Hair follicular keratinocyte (primary cell): ENCODE data around the genes UGT1A10 and UGT1A9.

- RAMPAGE, long total RNA = no peak
Observed at GRCh38 chr2:233179754-233180529, 71.5 kb upstream of the ATG16L1 start.

DNA sequence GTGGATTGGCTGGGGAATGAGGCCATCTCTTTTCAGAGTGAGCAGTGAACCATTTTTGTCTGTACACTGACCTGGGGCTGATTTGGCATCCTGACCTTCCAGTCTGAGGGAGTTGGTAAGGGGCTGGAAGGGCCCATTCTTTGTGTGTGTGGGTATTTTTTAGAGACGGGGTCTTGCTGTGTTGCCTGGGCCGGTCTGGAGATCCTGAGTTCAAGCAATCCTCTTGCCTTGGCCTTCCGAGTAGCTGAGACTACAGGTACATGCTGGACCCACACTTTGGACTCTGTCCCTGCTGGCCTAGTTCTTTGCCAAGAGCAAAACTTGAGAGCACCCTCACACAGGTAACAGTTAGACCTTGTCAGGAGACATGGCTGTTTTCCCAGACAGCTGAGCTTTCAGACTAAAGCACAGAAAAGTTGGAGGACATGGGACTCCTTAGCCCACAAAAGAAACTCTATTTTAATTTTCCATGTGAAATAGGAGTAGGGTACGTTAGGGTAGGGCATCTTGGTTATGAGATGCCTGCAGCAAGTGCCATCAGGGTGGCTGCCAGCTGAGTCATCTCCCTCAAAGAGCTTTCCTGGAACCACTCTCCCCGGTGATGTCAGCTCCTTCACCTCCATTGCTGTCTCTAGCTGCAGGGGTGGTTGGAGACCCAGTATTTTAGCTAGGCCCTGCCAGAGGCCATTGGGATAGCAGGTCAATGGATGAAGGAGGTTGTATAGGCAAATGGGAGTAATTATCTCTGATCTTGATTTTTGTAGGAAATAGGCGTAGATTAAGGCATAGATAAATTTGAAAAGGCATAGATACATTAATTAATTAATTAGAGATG, 60.7 kb downstream of the DGKD start:
- RAMPAGE, long total RNA = no peak

DNA sequence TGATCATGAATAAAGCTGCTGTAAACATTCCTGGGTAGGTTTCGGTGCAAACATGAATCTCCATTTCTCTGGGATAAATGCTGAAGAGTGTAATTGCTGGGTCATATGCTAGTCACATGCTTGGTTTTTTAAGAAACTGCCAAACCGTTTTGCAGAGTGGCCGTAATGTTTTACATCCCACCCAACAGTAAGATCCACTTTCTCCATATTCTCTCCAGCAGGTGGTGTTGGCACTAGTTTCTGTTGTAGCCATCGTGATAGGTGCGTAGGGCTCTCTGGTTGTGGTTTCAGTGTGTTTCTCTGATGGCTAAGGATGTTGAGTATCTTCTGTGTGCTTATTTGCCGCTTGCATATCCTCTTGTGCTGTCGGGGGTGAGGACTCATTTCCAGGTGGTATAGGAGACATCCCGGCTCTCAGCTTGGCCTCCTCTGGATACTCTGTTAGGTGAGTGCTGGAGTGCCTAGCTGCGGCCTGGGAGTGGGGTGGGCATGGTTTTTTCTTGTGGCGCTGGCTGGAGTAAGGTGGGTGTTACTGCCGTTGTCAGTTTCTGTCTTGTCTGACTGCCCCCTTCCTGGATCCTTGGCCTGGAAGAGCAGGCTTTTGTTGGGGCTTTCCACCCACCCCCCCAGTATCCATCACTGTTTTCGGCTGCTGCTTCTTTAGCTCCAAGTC, 69.0 kb downstream of the DGKD start:
- RAMPAGE, long total RNA = no peak

DNA sequence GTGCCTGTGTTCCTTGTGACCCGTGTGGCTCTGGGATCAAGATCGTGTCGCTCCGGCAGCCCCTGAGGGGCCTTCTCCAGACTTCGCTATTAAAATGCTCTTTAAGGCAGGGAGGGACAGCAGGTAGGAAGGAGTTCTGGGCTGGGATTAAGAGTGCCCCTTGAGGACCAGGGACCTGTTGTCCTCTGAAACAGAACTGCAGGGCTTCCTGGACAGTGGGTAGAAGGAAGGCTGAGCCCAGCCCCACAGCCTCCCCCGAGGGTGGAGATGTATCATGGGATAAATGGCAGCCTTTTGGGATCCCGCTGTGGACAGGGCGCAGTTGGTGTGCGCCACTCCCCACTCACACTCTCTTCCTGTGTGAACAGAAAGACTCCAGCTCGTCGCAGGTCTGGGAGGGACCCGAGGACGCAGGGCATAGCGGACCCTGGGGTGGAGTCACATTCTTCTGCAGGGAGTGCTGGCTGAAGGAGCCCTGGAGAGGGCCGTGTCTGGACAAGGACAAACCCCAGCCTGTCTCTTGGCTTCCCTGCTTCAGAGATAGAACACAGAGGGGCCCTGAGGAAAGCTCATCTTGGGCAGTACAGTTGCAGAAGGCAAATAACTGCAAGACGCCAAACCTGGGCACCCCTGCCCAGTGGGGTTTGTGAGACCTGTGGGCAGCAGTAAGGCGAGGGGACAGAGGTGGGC, 102.1 kb downstream of the USP40 start:
- RAMPAGE, long total RNA = no peak

DNA sequence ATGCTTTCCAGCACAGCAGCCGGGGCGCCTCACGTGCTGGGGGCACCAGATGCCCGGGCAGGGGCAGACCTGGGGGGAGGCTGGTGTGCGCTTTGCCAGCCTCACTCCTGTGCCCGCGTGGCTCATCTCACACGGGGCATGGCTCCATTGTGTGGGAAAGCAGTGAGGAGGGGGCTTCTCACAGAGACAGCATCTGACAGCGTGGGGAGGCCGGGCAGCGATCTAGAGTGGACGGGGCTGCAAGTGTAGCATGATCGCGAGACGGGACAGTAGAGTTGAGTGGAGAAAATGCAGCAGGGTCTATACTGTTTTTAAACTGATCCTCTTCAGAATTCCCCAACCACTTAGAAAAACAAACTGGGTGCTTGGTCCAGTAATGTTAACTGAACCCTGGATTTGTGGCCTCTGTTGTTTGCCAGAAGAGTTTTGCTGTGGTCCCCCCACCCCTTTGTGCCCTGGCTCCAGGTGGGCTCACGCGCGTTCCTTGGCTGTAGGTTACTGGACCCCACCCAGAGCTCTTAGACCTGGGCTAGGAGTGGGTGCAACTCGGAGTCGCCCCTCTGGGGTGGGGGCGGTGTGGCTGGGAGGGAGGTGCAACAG, 93.0 kb downstream of the USP40 start:
- RAMPAGE, long total RNA = no peak

GRCh38 chr2:233485533-233486163, 80.9 kb downstream of the USP40 start:
- RAMPAGE, long total RNA = no peak

DNA sequence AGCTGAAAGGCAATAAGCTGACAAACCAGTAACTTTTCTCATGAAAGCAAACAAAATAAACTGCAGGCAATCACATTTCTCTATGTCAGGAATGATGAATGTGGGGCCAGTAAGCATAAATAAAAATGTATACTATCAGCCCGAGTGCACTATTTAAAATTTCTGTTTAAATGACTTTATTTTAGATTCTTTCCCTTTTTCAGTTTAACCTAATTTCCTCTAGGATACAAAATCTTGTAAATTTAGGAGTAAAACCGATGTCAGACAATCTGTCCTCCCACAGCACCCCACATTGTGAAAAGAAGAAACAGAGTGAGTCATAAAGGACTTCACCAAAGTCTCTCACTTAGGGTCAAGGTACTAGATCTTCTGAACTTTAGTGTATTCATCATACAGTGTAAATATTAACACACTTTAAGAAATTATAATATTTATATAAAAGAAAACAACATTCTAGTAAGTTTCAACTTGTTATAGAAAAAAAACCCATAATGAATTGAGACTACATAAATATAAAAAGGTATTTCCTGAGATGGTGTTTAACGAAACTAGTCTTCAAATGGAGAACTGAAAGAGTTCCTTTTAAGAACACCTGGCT, 46.5 kb downstream of the USP40 start:
- RAMPAGE, long total RNA = no peak

DNA sequence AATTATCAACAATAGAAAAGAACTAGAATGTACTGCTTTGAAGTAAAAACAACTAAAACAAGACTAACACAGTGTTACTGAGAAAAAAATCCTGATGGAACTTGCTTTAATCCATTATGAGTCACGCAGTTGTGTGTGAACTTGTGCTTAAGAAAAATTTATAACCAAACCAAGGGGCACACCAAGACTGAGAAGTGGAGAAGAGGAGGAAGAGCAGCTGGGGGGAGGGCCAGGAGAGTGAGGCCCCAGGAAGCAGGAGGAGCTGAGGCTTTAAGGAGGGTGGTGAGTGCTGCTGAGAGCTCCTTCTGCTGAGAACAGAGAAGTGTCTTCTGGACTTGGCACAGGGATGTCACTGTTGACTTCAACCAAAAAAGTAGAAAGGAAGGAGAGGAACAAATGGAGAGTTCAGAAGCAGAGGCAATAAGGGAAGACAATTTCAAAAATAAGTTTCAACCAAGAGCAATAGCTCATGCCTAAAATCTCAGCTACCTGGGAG, 9.1 kb downstream of the USP40 start:
- RAMPAGE, long total RNA = no peak

DNA sequence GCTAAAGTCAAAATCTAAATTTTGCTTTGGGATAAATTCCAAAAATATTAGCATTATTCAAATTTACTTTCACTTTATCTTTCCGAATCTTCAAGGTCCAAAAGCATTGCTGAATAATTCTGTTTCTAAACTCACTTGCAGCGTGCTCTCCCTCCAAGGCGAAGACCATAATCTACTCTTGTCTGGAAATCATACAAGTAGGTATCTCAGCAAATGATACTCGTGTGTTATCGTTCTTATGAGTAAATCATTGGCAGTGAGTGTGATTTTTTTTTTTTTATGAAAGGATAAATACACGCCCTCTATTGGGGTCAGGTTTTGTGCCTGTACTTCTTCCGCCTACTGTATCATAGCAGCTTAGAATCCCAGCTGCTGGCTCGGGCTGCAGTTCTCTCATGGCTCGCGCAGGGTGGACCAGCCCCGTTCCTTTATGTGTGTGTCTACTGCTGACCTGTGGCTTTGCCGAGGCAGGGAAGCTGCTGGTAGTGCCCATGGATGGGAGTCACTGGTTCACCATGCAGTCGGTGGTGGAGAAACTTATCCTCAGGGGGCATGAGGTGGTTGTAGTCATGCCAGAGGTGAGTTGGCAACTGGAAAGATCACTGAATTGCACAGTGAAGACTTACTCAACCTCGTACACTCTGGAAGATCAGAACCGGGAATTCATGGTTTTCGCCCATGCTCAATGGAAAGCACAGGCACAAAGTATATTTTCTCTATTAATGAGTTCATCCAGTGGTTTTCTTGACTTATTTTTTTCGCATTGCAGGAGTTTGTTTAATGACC, at the start of gene UGT1A10:
Gene UGT1A10 (plus strand): TSS at position 321 of the 786 bp plus-strand sequence.
- RAMPAGE, long total RNA = no peak

DNA sequence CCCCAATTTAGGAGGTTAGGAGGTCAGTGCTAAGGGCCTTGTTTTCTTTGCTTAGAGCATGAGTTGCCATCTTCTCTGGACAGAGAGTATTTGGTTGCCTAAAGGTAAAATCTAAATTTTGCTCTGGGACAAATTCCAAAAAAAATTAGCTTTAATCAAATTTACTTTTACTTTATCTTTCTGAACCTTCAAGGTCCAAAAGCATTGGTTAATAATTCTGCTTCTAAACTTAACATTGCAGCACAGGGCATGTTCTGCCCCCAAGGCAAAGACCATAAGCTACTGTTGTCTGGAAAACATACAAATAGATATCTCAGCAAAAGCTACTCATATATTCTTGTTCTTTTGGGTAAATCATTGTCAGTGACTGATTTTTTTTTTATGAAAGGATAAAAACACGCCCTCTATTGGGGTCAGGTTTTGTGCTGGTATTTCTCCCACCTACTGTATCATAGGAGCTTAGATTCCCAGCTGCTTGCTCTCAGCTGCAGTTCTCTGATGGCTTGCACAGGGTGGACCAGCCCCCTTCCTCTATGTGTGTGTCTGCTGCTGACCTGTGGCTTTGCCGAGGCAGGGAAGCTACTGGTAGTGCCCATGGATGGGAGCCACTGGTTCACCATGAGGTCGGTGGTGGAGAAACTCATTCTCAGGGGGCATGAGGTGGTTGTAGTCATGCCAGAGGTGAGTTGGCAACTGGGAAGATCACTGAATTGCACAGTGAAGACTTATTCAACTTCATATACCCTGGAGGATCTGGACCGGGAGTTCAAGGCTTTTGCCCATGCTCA, at the start of gene UGT1A9:
Gene UGT1A9 (plus strand): TSS at position 462 of the 788 bp plus-strand sequence.
- RAMPAGE, long total RNA = no peak

DNA sequence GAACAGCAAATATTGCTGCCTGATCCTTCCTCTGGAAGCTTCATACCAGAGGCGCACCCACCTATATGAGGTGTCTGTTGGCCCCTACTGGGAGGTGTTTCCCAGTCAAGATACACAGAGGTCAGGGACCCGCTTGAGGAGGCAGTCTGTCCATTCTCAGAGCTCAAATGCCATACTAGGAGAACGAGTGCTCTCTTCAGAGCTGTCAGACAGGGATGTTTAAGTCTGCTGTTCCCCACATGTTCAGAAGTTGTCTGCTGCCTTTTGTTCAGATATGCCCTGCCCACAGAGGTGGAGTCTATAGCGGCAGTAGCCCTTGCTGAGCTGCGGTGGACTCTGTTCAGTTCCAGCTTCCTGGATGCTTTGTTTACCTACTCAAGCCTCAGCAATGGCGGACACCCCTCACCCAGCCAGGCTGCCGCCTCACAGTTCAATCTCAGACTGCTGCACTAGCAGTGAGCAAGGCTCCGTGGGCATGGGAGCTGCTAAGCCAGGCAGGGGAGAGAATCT, 8.1 kb downstream of the UGT1A3 start:
- RAMPAGE, long total RNA = no peak

DNA sequence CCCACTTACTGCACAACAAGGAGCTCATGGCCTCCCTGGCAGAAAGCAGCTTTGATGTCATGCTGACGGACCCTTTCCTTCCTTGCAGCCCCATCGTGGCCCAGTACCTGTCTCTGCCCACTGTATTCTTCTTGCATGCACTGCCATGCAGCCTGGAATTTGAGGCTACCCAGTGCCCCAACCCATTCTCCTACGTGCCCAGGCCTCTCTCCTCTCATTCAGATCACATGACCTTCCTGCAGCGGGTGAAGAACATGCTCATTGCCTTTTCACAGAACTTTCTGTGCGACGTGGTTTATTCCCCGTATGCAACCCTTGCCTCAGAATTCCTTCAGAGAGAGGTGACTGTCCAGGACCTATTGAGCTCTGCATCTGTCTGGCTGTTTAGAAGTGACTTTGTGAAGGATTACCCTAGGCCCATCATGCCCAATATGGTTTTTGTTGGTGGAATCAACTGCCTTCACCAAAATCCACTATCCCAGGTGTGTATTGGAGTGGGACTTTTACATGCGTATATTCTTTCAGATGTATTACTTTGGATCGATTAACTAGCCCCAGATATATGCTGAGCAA, 686 bp downstream of the UGT1A1 start:
- RAMPAGE, long total RNA = no peak

DNA sequence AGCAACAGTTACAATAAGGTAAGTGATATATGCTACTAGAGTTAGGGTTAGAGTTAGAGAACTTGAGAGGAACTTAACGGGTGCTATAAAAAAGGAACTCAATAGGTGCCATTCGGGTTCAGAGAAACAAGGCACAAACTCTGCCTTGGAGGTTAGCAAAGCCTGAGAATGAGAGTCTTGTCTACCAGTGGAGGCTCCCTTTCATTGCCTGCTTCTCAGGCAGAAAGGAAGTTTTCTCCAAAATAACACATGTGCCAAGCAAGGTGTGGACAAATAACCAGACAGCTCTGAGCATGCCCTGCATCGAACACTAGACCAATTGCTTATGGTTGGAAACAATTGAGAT, 189.3 kb downstream of the ARL4C start:
- RAMPAGE, long total RNA = no peak

GRCh38 chr2:234366846-234367464, 129.9 kb downstream of the ARL4C start:
- RAMPAGE, long total RNA = no peak

GRCh38 chr2:234437377-234438894, 58.9 kb downstream of the ARL4C start:
- RAMPAGE, long total RNA = no peak

DNA sequence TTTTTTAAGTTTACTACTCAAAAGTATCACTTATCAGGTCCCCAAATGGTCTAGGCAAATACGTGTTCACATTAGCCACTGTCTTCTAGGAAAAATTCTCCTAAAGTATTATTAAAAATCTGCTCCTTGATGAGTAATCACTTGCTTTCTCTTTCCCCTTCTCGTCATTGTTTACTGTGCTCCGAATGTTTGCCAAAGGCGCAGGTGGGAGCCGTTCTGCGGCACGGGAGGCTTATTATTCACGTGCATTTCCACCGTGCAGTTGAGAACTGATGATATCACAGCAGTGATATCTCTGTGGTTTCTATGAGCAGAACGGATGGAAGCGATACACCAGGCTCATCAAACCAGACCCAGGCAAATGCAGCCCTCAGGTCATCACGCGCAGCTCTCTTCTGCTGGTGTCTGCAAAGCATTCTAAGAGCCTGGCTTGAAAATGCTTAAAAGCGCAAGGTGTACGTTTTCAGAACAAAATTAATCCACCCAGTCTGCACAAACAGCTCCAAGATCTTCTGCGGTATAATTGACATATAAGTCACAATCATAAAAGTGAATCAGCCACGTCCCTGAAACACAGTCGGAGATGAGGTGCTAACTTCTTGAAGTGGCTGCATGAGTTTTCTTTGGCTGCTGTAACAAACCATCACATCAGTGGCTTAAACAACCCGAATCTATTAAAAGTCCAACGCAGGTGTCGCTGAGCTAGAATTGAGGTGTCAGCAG, 32.8 kb downstream of the ARL4C start:
- RAMPAGE, long total RNA = no peak

- RAMPAGE, long total RNA = no peak
Observed at GRCh38 chr2:234493529-234494180, 3.2 kb downstream of the ARL4C start.

- RAMPAGE, long total RNA = no peak
Observed at GRCh38 chr2:234630753-234631131, 133.9 kb upstream of the ARL4C start.

GRCh38 chr2:234960804-234961071, 8.9 kb downstream of the SH3BP4 start:
- RAMPAGE, long total RNA = no peak

DNA sequence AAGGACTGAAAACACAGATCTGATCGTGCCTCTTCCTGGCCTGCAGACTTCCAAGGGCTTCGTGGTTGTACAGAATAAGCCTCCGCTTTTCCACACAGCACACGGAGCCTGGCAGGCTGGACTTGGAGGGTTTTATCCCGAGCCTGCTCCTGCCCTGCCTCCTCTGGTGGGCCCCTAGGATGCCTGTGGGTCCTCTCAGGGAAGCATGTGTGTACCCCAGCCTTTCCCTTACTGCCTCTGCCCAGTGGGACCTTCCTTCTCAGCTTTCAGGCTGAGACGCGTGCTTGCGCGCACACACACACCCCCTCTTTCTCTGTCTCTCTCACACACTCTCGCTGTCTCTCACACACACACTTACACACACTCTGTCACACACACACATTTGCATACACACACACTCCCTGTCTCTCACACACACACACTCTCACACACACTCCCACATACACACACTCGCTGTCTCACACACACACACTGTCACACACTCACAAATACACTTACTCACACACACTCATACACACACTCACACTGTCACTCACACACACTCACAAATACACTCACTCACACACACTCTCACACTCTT, 17.8 kb downstream of the SH3BP4 start:
- RAMPAGE, long total RNA = no peak